Spinal cord (tissue), 3 donors: Measurements from ENCODE around the genes TAS1R1 and CAMTA1.

DNA sequence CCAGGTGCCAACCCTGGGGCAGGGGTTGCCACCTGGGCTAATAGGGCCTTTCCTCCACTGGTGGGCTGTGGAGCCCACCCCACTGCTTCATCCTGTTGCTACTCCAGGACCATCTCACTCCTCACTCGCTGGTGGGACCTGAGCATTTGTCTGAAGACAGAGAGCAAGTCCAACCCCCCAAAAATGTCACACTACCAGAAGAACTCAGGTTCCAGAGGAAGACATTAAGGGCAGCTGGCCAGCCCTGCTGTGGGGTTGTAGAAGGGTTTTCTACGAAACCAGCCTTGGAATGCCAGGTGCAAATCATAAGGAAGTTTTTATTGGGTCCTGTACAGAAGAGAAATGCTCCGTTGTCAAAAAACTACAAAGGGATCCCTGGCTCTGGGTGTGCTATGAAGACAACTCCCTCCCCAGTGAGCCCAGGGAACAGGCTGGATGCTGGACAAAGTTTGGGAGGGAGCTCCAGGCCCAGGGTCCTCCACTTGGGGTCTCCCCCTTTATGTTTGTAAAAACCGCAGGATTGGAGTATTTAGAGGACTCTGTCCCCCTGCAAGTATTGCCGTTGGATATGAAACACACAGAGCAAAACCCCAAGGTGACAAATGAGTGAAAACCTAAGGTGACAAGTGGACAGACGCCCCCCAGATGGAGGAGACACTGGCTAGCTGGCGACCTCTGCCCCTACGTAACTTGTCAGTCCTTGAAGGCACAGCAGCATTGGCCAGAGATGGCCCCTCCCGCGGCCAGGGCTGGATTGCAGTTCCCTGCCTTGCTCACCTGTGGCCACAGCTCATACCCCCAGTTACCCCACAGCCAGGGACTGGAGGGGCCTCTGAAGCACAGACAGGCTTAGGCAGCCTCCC is 3.3 kb downstream of the HES3 start:
- PRO-cap = no peak
- RAMPAGE, long total RNA = no peak

DNA sequence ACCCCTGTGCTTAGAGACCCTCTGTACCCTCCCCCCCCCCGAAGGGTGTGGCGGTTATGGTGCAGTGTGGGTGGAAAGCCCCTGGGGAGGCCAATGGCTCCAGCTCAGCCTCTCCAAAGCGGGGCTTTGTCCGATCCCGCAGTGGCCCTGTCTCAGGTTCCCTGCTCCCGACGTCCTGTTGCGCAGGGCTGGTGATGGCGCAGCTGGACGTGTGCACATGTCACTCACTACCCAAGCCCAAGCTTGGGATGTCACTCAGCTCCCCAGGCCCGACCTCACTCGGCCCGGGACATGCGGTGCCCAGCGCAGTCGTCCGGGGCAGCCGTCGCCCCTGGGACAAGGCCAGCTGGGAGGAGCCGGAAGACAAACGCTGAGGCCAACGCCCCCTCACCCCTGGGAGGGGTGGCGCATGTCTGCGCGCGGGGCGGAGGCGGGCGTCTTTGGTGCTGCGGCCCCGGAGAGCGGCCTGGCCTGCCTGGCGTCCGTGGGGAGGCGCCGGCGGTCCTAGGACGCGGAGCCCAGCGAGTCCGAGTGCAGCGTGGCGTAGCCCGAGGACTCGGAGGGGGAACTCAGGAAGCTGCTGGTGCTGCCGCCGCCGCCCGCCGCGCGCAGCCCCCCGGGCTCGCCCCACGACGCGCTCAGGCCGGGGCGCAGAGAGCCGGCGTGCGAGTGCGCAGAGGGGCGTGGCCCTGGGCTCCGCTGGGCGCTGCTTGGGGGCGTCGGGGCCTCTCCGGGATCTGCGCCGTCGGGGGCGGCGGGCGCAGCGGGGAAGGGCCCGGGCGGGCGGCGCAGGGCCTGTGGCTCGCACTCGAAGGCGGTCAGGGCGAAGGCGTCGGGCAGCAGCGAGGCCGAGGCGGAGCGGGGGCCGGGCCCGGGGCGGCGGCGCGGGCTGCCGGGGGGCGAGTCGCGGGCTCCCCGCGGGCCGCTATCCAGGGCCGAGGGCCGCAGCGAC is 5.1 kb downstream of the HES3 start:
- PRO-cap = no peak
- RAMPAGE, long total RNA = no peak

DNA sequence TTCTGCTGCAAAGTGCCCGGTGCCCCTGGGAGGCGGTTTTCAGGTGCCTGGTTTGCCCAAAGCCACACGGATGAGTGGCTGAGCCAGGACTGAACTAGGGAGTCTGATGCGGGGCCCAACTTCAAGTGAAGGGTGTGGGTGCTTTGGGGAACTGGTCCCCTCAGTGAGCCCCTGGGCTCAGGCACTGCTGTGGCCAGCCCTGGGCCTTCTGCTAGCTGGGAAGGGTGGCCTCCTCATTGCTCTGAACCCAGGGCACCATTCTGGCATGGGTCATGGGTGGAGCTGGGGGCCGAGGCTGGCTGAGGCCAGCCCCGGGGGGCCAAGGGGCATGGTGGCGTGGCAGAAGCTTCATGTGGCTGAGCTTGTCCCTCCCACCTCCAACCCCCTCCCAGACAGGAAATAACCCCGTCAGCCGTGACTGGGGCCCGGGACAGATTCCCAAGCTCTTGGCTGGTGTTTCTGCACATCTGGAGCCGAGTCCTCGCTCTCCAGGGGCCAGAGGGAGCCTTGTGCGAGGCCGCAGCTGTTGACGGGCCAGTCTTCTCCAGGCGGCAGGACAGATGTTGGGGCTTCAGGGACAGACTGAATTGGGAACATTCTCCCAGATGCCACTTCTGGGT is 2.0 kb upstream of the GPR153 start:
- PRO-cap = no peak
- RAMPAGE, long total RNA = no peak

DNA sequence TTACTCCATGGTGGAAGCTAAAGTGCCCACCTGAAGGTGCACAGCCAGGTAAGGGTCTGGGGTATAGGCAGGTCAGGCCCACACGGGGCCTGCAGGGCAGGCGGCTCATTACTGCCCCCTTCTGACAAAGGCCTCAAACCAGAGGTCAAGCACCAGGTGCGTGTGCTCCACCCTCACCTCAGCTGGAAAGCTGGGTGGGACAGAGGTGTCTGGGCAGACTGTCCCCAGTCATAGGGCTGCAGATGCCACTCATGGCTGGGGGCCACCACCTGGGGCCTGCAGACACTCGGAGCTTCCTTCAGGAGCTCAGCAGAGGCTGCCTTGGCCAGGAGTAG is 36.3 kb downstream of the ACOT7 start:
- PRO-cap = no peak
- RAMPAGE, long total RNA = no peak

DNA sequence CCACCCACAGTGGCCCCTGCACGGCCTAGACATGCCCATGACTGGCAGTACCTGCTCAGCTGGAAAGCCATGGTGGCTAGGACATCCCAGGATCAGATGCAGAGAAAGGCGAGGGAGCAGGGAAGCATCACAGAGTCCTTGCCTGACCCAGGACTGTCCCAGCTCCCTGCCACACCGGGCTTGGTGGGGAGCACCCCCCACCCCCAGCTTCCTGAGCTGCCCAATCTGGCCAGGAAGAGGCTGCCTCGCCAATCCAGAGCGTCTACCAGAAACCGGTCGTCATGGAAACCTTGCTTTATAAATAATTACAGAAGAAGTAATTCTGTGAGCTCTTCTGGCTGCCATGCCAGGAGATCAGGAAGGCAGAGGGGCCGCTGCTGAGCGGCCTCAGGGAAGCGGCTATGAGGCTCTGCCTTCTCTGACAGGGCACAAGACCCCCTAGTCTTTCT is 34.8 kb downstream of the ACOT7 start:
- PRO-cap = no peak
- RAMPAGE, long total RNA = no peak

GRCh38 chr1:6460396-6461030 is 5.5 kb downstream of the TNFRSF25 start:
- PRO-cap = no peak
- RAMPAGE, long total RNA = no peak

DNA sequence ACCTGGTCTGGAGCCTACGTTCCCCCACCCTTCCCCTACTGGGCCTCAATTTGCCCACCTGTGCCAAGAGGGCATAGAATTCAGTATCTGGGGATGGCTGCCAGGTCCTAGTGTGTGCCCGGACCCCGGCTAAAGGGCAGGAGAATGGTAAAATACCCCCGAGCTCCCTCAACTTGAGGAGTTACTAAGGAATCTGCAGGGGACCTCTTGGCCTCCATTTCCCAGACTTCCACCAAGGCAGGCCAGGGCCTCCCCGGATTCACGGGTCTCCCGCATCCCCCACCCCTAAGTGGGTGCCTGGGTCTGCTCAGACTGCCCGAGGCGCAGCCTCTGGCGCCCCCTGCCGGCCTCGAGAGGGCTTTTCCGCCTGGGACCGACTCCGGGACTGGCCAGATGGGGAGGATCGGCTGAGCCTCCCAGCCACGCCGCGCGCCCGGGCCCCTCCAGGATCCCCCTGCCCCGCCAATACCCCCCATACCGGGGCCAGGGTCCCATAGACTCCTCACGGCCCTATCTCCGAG is 1.7 kb downstream of the PLEKHG5 start:
- PRO-cap = no peak
- RAMPAGE, long total RNA = no peak

DNA sequence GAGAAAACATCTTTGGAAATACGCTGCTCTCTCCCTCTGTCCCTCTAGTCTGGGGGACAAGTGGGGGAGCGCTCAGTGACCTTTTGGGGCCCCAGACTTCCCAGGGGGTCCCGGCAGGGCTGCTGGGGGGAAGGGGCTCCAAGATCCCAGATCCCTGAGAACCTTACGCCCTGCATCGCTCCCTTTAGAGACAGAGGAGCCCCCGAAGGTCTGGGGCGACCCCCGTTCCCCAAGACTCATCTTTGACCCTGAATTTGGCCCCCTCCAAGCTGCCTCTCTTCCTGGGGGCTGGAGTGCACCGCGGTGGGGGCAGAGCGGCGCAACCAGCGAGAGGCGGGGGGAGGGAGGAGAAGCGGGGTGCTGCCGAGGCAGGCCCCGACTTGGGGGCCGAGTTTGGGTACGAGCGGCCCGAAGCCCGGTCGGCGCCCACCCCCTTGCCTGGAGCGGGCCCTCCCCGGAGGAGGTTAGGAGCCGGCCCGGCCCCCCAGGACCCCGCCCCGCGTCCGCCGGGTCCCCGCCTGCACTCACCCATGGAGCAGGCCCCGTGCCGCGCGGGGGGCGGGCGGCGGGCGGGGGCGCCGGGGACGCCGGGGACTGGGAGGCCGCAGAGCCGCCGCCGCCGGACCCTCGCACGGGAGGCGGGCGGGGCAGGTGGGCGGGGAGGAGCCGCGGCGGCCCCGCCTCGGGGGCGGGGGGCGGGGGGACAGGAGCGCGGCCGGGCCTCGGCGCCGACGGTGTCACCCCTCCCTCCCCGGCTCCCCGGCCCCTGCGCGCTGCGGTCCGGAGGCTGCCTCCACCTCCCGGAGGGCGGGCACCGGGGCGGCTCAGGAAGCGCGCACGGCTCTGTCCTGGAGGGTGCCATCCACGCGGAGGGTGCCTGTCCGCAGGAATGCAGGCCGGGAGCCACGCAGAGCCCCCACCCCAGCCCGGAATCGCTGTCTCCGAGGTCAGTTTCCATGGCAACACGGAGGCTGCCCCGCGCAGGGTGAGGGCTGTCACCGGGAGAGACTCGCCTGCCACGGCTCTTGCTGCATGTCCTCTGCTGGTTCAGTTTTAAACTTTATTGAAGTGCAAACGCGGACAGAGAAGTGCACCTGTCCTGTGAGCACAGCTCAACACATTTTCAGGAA is 5.7 kb upstream of the PLEKHG5 start:
- PRO-cap = no peak
- RAMPAGE, long total RNA = no peak

DNA sequence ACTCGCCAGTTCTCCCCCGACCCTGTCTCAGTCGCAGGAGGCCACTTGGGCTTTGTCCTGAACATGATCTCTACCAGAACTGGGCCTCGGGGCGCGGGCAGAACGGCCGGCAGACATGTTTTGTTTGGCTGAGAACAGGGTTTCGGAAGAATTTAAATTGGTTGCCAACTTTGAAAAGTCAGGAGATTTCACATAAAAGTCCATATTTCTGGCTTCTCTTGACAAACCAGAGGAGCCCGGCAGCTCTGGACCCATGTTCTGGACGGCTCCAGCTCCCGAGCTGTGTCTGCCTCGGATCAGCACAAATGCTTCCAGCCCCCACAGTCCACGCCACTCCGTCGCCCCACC is 9.4 kb upstream of the PLEKHG5 start:
- PRO-cap = no peak
- RAMPAGE, long total RNA = no peak

DNA sequence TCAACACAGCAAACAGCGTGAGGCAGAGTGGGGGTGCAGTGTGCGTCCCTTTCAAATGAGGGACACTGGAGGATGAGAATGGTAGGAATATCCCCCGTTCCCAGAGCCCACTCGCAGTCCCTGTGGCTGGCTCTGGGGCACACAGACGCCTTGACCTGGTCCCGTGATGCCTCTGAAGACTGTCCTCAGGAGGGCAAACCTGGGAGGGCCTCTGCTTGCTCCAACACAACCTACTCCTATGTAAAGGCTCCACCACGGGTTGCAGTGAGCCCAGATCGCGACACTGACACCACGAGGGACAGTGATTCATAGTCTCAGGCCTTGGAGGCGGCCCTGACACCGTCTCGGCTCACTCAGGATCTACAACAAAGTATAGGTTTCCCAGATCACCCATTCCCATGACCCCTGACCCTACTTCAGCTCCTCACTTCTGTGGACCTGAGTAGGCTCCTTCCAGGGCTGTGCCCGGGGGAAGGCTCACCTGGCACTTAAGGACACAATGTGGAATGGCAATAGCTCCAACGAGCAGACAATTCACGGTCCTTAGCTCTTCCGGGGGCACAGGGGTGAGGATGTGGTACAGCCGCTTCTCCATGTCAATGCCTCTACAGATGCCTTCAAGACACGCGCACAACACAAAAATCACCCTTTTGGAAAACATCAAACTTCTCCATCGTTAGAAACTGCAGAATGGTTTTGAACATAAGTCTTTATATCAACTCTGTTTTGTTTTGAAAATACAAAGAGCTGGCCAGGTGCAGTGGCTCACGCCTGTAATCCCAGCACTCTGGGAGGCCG is 27.9 kb downstream of the NOL9 start:
- PRO-cap = no peak
- RAMPAGE, long total RNA = no peak

GRCh38 chr1:6555009-6555597 is at the start of gene TAS1R1:
Gene TAS1R1, plus strand, starts transcription at chr1:6555307.
- PRO-cap = no peak
- RAMPAGE, long total RNA = no peak

DNA sequence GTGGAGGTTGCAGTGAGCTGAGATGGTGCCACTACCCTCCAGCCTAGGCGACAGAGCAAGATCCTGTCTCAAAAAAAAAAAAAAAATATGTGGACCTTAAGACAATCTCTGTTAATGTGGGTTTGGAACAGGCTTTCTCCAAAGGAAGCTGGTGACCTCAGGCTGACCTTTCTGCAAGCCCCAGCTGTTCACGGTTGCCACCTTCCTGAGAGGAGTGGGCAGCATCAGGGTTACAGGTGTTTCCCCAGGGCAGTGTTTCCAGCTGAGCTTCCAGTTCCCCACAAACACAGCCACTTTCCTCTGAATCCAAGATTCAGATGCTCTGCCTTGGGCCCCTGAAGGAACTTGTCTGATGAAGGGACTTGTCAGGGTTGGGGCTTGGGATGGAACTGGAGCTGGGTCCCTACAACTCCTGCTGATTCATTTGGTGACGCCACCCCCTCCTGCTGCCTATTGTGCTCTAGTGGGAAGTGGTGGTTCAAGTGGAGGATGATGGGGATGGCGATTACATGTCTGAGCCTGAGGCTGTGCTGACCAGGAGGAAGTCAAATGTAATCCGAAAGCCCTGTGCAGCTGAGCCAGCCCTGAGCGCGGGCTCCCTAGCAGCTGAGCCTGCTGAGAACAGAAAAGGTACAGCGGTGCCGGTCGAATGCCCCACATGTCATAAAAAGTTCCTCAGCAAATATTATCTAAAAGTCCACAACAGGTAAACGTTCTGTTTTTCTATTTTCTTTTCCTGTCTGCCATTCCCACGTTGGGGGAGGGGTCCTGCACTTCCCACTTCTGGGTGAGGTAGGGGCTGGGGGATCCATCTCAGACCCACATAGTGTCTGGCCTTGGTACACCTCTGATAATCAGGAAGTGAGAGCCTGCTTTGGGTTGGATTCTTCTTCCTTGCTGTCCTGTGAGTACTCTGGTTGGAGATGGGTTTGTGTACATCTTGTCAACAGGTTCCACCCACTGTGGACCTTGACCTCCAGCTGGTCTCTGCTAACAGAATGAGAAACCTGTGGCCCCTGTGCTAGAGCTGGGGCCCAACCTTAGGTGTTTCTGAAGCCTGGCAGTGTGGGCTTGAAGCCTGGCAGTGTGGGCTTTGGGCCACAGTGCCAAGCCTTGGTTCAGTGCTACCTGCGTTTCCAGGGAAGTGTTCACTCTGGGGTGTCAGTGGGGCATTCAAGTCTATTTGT is 2.2 kb downstream of the ZBTB48 start:
- PRO-cap = no peak
- RAMPAGE, long total RNA = no peak

GRCh38 chr1:6587262-6588574 is 7.9 kb downstream of the ZBTB48 start:
- PRO-cap = no peak
- RAMPAGE, long total RNA = no peak

DNA sequence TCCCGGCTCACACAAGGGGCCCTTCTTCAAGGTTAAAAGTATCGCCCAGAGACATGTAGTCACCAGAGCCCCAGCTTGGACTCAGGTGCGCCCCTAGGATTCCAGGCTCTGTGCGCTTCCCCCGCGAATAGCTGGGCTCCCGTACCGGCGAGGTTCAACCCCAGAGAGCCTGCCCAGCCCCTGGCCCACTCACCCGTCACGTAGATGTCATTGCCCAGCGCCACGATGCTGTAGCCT is 1.1 kb downstream of the KLHL21 start:
- PRO-cap = no peak
- RAMPAGE, long total RNA = no peak

DNA sequence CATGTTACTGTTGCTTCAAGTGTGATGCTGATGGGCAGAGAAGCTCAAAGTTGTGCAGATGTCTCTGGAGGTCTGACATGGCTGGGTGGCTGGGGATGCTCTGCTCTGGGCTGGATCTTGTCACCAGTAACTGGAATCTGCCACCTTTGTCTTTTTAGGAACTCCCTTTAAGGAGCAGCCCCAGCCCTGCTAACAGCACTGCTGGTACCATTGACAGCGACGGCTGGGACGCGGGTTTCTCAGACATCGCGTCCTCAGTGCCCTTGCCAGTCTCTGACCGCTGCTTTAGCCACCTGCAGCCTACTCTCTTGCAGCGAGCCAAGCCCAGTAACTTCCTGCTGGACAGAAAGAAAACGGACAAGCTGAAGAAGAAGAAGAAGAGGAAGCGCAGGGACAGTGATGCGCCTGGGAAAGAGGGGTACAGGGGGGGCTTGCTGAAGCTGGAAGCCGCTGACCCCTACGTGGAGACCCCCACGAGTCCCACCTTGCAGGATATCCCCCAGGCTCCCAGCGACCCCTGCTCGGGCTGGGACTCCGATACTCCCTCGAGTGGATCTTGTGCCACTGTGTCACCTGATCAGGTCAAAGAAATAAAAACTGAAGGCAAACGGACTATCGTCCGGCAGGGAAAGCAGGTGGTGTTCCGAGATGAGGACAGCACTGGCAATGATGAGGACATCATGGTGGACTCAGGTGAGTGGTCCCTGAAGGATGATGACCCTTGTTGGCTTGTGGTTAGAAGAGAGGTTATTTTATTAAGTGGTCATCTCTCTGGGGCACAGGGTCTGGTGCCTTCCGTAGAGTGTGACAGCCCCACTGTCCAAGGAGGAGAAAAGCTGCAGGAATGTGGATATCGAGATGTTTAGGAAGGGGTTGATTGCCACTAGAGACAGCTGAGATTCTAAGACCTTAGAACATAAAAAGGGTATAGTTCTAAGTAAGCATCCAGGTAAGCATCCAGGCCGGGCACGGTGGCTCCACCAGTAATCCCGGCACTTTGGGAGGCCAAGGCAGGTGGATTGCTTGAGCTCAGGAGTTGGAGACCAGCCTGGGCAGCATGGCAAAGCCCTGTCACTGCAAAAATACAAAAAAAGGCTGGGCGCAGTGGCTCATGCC is 4.7 kb upstream of the THAP3 start:
- PRO-cap = no peak
- RAMPAGE, long total RNA = no peak

DNA sequence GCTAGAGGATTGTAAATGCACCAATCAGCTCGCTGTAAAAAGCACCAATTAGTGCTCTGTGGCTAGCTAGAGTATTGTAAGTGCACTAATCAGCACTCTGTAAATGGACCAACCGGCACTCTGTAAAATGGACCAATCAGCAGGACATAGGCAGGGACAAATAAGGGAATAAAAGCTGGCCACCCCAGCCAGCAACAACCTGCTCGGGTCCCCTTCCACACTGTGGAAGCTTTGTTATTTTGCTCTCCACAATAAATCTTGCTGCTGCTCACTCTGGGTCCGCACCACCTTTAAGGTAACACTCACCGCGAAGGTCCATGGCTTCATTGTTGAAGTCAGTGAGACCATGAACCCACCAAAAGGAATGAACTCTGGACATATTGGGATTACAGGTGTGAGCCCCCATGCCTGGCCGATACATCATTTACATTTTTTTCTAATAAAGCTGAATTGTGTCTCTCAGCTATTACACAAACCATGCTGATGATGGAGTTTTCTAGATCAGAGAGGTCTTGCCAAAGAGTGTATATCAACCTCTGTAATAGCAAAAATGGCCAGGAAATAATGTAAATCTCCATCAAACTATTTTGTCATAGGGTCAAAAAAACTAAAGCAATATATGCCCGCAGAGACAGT is 38.1 kb downstream of the THAP3 start:
- PRO-cap = no peak
- RAMPAGE, long total RNA = no peak

GRCh38 chr1:6785199-6785958 is at the start of gene CAMTA1:
Gene CAMTA1, plus strand, starts transcription at chr1:6785454.
- PRO-cap = unidirectional peak, plus-strand start at chr1:6785454
- RAMPAGE, long total RNA = start-site peak on the plus strand at chr1:6785457-6785546, 2,789 and 2,333 reads in 2 replicates

- PRO-cap = no peak
- RAMPAGE, long total RNA = no peak
Observed at GRCh38 chr1:7069754-7070261, 284.6 kb downstream of the CAMTA1 start.

DNA sequence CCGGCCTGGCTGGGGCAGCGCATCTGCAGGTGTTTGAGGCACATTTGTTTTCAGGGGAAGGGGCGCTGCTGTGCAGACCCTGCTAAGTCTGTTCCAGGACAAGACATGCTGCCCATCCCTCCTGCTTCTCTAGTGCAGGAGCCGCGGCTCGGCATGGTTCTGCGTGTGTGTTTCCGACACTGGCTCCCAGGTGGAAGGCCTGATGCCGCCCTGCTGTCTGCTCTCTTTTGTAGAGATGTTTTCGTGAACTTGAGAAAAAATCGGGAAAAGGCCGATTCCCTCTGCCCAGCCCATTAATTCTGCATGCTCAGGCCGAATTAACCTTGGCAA is 316.1 kb upstream of the VAMP3 start:
- PRO-cap = no peak
- RAMPAGE, long total RNA = no peak

DNA sequence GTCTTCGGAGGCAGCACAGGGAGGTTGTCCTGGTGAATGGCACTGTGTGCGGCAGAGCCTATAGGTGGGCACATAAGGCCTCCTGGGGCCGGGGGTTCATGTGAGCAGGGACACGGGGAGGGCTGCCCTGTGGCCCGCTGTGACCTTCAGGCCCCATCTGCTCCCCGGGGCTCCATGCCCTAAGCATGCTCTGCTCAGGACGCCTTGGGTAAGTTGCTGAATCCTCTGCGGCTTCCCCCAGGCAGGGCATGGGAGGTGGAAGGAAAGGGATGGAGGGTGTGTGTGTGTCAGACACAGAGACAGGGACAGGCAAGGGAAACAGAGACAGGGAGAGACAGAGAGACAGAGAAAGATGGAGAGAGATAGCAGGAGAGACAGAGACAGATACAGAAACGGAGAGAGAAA is 308.1 kb upstream of the VAMP3 start:
- PRO-cap = no peak
- RAMPAGE, long total RNA = no peak